ENCODE measurements around the genes RRBP1, SEC23B and DTD1.

DNA sequence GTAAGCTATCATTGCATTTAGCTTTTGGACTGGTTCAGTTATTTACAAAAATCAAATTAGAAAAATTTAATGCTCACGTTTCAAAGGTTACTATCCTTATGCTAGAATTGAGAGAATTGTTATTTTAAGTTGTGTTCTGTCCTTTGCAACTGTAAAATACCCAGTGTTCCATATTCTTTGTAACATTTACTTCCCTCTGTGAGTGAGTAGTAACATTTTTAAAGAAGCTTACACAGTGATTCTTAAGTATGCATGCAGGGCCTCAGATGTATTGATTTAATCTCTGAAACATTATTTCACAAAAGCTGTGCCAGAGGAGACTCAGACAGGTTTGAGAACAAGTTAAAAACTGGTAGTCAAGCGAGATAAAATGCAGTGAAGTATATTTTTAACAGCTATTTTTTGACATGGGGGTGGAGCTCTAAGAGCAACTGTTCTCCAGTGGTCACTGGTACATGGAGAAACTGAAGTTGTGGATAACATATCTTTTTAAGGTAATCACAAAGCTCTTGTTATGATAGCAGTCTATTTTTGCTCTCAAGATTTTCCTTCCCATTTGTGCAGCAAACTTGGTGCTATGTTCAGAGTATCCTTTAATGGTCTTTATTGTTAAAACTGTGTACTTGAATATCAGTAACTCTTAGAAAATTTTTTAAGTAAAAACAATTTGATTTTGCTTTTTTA, 20.3 kb downstream of the DSTN start:
- PRO-cap: no peak

- PRO-cap: no peak
These were observed 38.3 kb downstream of the DSTN start for GRCh38 chr20:17608101-17608588.

DNA sequence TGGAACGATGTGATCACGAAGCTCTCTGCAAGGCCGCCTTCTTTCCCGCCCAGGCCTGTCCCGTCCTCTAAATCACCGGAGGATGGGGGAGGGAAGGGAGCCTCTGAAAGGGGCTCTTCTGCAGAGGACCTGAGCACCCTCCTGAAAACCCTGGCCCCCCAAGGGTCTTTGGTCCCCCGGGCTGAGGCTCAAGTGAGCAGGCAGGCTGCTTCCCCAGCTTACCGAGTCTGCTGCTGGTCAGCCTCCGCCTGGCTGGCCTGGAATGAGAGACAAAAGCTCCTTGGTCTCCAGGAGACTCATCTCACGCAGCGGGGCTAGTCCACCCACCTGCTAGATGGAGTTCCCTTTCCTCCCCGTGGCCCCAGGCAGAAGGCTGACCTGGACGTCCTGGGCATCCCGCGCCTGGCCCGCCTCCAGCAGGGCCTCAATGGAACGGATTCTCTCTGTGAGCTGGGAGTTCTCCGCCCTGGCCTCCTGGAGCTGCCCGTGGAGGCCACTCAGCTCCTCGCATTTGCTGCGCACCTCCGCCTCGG, 54.9 kb downstream of the RRBP1 start:
- PRO-cap: no peak

DNA sequence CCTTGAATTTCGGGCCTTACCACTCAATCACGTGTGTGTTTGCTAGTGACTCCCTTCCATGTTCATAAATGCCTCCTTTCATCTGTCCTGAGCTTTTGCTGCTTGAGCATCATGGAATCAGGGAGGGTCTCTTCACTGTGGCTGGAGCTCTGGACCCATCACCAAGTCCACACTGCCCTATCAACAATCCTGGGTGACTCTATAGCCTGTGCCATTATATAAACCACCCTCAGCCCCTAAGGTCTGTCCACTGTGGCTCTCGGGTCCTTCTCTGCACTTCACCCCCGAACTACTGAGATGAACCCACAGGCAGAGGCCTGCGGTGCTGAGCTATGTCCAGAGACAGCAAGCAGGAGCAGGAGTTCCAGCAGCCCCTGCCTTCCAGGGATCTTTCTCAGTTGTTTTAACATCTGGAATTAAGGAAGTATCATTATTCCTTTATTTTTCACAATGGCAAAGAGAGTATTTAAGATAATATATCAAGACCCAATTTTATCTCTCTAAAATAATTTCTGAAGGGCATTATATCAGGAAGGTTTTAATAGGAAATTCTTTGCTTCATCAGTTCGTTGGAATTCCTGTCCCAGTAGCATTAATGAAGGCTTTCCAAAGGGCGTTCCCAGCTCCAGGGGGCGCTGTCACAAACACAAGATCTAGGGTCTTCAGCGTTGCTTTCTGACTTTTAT, 27.4 kb downstream of the RRBP1 start:
- PRO-cap: no peak

DNA sequence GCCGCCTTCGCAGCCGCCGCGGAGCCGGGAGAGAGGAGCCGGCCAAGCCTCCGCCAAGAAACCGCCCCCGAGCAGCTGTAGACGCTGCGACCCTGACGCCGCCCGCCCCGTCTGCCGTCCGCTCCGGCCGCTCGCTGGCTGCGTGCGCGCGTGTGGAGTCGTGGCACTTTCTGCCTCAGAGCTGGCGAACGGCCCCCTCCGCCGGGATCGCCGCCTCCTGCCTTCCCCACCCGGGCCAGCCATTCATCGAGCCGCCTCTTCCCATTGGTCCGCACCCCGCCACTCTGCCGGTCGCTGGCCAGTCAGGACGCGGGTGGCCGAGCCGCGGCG, at the start of gene RRBP1:
Gene RRBP1 (minus strand): TSS at position 172 of the 330 bp plus-strand sequence.
- PRO-cap: bidirectional peak, plus-strand start outside the sequence, minus-strand start at position 173 of the sequence

GRCh38 chr20:17683208-17683800, 1.3 kb upstream of the RRBP1 start:
- PRO-cap: no peak

- PRO-cap: no peak
These were observed 50.2 kb downstream of the BANF2 start for GRCh38 chr20:17749858-17750489.

DNA sequence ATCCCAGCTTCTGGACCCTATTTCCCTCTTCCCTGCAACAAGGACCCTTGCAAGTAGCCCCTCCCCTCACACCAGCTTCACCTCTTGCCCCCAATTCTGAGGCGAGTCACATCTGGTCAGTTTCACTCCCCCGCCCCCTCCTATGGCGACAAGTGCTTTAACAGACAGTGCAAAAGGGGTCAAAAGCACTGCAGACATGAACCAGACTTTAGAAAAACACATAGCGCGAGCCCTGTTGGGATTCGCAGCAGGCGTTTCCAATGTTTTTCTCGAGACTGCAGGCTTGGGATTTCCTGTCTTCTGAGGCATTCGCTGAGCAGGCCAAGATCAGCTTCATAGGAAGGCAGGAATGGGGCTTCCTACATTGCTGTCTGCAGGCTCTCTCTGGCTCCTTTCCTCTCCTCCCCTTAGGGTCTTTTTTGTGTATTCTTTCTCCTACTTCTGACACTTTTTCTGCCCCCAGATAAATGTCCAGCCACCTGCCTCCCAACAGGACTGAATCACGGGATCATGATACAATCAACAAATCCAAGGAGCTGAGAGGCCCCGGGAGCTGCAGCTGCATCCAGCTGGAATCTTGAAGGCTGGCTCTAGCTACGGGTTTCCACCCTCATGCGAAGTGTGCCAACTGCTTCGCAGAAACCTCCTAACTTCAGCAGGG, 31.8 kb downstream of the SNX5 start:
- PRO-cap: no peak

- PRO-cap: no peak
These were observed 29.7 kb downstream of the SNX5 start for GRCh38 chr20:17938726-17939385.

DNA sequence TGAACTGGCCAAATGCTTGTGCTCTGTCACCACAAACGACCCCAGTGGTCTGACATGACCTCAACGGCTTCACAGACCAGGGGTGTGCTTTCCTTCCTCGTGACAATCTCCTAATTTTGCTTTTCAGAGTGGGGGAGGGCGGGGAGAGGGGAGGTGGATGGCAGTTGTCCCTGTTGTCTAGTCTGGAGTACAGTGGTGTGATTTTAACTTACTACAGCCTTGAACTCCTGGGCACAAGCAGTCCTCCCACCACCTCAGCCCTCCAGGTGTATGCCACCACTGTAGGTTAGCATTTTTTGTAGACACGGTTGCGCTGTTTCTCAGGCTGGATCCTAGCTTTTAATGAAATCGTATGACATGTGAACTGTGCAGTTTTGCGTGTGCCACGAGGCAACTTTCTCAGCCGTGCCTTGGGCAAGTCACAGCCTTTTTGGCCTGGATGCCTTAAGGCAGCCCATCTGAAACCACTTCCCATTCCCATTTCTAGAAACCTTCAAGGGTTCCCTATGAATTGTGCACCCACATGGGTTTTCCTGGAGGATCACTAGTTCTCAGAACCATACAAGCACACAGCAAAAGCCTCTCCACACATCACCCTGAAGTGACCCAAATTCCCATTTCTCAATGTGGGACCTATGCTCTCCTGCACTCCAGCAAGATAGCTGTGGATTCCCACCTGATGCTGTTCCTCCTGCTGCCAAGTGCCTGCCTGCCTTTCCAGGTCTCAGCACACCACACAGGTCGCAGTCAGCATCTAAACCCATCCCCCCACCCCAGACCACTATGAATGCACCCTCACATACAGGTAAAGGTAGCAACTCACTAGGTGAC, 29.0 kb downstream of the SNX5 start:
- PRO-cap: no peak

GRCh38 chr20:17964357-17965659, 3.8 kb downstream of the SNX5 start:
- PRO-cap: no peak

DNA sequence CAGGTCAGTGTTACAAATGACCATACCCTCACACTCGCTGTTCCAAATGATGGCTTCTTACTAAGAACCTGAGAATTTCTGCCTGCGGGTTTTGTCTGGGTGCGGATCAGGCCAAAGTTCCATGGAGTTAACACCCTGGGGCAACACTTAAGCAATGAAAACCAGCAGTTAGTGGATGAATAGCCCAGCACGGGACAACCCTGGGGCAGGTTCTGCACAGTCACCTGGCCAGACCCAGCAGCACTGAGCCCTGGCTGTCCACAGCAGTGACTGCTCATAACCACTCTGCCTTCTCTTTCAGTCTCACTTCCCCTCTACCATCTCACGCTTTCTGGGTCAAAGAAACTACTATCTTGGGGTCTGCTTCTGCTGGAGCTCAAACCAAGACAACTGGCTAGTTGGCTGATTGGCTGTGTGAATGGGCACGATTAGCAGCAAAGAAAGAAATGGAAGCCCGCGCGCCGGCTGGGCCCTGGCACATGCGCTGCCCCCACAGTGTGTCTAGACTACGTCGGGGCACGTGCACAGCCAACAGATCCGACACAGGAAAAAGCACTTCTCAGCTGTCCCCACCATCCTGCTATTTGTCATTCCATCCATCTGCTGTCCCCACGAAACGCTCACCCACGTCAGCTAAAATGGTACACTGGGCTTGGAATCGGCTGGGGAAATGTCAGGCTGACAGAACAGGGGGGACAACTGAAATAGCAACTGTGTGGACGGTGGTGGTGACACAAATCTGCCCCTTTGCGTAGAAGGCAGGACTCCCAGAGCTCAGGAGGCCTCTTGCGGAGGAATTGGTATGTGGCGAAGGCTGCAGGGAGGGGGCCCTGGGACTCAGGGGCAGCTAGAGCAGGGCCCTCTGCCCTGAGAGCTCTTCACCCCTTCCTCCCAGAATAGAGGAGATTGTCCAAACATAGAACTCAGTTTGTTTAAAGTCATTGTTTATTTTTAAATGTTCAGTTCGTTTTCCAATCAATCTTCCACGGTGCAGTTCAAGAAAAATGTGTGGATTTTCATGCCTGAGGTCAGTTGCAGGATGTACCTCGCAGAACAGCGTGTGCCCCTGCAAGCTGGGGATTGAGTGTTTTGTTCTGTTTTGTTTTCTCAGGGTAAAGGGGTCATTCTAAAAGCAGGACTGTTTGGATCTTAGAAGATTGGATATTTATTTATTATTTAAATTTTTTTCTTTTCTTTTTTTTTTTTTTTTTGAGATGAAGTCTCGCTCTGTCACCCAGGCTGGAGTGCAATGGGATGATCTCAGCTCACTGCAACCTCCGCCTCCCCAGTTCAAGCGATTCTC, 36.9 kb downstream of the MGME1 start:
- PRO-cap: no peak

- PRO-cap: no peak
These were observed 2.5 kb downstream of the OVOL2 start for GRCh38 chr20:18055292-18055551.

GRCh38 chr20:18057220-18057402, 605 bp downstream of the OVOL2 start:
- PRO-cap: no peak

DNA sequence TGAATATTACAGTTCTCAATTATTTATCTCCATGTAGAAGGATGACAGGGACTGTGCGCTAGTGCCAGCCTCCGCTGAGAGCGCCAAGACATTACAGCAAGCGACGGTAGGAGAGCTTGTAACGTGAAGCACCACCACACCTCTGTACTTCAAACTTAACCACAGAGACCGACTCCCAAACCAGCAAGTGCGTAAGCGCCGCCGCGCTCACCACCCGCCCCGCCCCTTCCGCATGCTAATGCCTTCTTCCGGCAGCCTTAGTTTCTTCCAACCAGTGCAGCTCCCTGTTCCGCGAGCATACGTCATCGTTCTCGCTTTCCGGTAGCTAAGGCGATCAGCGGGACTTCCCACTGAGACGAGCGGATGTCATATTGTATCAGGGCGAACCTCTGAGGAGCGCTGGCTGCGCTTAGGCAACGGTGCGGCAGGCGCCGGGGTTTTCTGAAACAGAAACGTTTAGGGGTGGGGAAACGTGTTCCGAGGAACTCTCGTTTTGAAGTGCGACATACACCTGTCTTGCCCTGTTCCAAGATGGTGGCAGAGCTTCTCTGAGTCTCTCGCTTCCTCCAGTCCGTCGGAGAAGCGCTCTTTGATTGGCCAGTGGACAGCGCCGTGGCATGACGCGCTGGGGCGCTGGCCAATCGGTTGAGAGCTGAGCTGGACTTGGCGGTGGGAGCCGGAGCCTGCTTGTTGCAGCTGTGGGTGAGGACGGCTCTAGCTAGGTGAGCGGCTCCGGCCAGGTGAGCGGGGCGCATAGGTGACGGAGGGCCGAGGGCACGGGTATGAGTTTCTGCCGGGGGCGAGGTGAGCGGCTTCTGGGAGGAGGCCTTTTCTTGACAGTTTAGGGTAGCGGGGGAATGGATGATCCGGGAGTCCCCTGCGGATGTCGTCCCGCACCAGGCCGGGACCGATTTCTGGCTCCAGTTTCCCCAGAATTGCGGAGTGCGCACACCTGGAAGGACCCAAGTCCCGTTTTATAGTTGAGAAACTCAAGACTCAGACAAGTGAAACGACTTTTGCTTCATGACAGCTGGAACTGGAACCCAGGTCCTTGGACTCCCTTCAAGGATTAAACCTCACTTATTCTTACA, at the start of gene SEC23B:
Gene SEC23B (plus strand): TSS at position 690 of the 1,091 bp plus-strand sequence.
- PRO-cap: bidirectional peak, plus-strand start at position 307 of the sequence, minus-strand start at position 170 of the sequence; bidirectional peak, plus-strand start at position 662 of the sequence, minus-strand start at position 551 of the sequence

DNA sequence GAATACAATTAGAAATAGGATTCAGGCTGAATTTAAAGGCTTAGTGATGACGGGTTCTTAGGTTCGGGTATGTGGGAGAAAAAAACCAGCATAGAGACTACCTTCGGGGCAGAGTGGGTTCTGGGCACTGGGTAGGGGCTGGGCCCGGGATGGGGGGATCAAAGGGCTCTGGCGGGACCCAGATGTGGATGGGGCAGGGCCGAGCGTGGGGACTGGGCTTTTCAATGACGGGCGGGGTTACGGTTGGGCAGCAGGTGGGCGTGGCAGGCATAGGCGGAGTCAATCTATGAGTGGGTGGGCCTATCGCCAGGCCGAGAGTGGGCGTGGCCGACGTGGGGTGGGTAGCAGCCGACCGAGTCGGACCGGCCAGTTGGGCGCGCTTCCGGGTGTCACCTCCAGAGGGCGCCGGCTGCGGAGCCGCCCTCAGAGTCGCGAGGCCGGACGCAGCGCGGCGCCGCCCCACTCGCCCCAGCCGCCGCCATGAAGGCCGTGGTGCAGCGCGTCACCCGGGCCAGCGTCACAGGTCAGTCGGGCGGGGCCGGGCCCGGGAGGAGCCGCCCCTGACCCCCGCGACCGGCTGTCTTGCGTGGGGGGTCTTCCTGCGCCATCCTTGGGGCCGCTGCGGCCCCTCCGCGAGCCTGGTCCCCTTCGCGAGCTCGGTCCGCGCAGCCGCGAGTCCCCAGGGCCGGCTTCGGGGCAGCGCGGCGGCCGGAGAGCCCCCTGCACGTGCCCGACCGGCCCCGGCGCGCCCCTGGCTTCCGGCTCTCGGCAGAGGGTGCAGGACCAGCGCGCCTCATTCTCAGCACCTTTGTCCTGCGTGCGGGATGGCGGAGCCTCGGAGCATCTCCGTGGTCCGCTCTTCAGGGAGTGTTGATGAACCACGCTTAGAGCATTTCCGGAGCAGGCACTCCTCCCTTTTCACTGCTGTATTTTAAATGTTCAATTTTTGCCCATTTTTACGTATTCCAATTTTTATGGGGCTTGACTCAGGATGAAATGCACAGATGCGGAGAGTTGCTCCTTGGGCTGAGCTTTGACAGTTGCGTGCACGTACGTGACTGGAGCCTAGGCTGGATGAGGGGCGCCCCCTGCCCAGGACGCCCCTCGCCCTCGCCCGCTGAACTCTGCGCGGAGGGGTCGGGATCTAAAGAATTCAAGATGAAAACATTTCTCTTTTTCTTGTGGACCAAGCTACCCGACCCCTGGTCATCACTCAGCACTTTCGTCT, at the start of gene DTD1:
Gene DTD1 (plus strand): TSS at position 462 of the 1,228 bp plus-strand sequence.
- PRO-cap: unidirectional peak, plus-strand start at position 397 of the sequence; unidirectional peak, plus-strand start at position 606 of the sequence; bidirectional peak, plus-strand start at position 795 of the sequence, minus-strand start at position 729 of the sequence

- PRO-cap: no peak
These were observed 75.5 kb upstream of the SCP2D1 start for GRCh38 chr20:18738120-18738494.

- PRO-cap: unidirectional peak, plus-strand start at chr20:18740094
These were observed 73.7 kb upstream of the SCP2D1 start for GRCh38 chr20:18739947-18740157.

DNA sequence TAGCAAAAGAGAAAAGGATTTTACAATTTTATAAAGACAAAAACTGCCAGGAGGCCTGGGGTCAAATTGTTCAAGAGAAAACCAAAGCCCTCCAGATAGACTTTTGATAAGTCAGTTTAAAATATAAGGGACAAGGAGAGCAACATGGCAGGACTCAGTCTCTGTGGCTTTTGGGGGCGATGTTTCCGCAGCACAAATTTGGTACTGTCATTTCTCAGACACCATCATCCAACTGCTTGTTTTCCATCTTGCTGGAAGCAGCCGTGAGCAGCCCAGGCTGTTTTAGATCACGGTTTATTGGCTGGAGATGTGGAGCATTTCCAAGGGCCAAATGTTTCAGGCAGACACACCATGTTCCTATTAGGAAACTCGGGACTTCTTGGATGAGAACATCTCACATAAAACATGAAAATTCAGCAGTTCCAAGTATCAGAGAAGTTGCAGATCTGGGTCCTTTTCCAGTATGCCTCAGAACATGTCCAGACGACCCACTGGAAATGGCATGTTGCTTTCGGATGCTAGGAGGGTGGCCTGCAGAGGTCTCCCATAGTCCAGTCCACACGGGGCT, 176.1 kb downstream of the SCP2D1 start:
- PRO-cap: no peak

GRCh38 chr20:19757347-19757761, 704 bp upstream of the RIN2 start:
- PRO-cap: bidirectional peak, plus-strand start at chr20:19757662, minus-strand start at chr20:19757501

Measured in LUHMES (cell line).